OCI-LY7 (cell line): ENCODE measurements around a stretch of chr4.

DNA sequence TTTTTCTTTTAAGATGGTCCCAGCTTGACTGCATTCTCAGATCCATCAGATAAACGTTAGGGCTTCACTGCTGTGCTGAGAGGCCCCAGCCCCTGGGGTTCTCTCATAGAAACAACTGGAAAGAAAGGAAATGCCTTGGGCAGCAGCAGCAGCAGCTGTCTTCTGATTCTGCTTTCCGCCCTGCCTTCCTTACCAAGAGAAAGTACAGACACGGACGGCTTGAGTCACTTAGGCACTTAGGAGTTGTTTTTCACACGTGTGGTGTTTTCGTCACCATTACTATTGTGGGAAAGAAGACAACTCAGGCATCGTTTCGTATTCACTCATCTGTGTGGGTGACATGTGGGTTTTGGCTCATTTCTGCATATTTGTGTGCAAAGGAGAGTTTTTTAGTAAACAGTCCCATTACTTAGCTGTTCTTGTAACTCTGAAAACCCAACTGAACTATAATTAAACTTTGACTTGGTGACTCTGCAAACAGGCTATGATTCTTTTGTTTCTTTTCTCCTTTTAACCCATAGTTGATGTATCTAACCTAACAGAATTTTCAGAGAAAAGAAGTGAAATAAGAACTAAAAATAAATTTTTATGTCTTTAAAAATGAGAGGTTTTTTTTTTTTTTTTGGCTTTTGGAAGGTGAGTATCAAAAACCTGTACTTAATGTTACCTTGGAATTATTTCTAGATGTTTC, 172.1 kb downstream of the PTTG2 start:
- PRO-cap = no peak
- RAMPAGE, long total RNA = no peak

- PRO-cap = no peak
- RAMPAGE, long total RNA = no peak
These were observed 180.5 kb downstream of the PTTG2 start for GRCh38 chr4:38140488-38141294.

DNA sequence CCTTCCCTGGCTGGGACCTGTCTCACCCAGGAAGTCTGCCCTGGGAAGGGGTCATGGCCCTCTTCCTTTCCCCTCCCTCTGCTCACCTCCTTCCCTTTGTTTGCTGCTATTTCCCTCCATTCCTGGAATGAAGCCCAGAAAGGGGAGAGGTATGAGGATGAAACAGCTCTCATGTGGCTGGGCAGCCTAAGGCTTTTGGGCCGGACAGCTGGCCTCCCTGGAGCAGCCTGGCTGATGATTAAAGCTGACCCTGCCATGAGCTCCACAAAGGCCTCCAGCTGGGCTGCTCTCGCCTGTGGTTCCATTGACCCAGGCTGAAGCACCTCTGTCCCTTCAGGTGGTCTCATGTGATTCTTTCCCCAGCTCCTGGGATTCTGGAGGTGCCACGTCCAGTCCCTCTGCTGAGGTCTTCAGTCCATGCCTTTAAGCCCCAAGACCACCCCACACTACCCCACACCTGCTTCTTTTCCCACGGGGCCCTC, 202.1 kb downstream of the PTTG2 start:
- PRO-cap = no peak
- RAMPAGE, long total RNA = no peak

- PRO-cap = no peak
- RAMPAGE, long total RNA = no peak
These were observed 228.5 kb downstream of the PTTG2 start for GRCh38 chr4:38188474-38189293.

GRCh38 chr4:38266688-38266887, 306.4 kb downstream of the PTTG2 start:
- PRO-cap = no peak
- RAMPAGE, long total RNA = no peak

DNA sequence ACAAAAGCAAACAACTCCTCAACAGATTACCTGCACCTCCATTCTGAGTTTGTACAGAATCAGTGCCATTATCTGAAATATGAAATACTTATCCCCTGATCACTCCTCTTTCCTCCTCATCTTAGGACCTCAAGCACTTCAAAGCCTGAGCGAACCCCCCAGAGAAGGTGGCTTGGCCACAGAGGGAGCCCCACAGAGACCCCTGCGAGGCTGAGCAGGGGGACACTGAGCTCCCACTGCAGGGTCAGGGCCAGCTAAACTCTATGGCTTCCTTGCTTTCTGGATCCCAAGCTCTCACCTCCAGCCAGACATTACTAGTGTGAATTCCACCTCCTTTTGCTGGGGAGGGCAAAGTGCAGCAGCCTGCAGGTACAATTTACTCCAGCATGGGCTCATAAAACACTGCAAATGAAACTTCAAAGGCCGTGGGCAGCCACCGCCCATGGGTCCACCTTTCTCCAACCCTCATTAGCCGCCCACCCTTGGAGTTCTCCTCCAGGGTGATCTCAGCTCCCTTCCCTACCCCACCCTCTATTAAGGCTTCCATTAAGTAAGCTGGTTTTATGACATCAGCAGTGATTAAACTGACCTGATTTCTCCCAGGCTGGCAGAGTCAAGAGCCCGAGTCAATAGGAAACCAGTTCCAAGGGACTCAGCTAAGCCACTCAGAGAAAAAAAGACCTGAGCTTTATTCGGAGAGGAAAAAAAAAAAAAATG, 319.3 kb downstream of the PTTG2 start:
- PRO-cap = no peak
- RAMPAGE, long total RNA = no peak

- PRO-cap = no peak
- RAMPAGE, long total RNA = no peak
These were observed 350.4 kb downstream of the PTTG2 start for GRCh38 chr4:38310610-38310967.

- PRO-cap = no peak
- RAMPAGE, long total RNA = no peak
These were observed 38.5 kb upstream of the KLF3 start for GRCh38 chr4:38625474-38625937.

DNA sequence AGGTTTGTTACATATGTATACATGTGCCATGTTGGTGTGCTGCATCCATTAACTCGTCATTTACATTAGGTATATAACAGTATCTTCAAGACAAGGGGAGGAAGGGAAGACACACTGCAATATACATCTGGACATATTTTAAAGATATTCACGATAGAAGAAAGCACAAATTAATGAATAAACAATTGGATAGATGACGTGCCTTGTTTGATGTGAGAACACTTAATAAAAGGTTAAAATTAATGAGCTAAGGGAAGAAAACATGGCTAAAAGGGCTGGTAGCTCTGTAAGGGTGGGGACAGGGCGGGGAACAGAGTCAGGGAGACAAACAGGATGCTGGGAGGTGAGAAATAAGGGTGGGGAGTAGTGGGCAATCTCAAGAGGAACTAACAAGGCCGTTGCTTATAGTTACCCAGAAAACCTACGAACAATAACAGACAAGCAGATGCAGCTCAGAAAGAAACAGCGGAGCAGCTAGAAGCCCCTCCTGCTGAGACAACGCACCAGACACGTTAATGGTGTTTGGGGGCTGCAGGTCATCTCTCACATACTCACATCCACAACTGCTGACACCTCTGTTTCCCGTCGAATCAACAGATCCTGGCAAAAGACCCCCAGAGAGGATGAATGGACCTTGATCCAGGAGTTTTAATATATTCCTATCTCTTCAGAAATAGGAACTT, 9.8 kb upstream of the KLF3 start:
- PRO-cap = no peak
- RAMPAGE, long total RNA = no peak

DNA sequence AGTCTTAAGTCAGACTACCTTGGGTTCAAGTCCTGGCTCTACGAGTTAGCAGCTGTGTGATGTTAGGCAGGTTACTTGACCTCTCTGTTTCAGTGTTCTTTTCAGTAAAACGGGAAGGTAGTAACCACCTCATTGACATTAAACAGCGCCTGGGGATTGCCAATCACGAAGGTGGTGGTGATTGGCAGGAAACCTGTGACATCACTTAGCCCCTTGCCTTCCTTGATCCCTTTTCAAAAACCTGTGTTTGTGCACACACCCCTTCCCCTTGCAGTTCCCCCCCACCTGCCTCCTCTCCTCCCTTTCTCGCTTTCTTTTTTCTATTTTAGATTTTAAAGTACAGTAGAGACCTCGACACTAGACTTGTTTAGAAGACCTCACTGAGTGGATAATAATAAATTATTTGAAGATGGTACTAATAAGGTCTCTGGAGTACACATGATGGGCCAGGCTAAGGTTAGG, 7.7 kb downstream of the KLF3 start:
- PRO-cap = no peak
- RAMPAGE, long total RNA = no peak

- PRO-cap = no peak
- RAMPAGE, long total RNA = no peak
These were observed 13.5 kb downstream of the KLF3 start for GRCh38 chr4:38677505-38677906.

DNA sequence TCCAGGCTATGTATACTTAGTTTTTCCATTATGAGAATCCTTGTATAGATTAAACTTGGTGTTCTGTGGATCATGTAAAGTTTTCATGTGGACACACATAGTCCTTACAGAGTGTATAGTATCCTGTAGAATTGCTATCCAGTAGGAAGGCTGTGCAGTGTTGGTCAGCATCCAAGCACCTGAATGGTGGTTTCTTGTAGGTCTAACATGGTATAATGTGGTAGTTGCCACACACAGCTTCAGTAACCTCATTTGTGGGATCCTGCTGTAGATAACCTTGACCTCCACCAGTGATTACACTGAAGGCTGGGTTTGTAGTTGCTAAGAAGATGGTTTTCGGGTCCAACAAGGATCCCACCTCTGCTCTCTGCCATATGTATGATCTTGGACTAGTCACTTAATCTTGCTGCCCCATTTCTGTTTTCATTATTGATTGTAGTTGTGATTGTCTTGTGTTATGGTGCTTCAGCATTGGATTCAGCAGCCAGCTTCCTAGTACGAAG, 26.2 kb downstream of the KLF3 start:
- PRO-cap = no peak
- RAMPAGE, long total RNA = no peak

- PRO-cap = no peak
- RAMPAGE, long total RNA = no peak
These were observed 34.6 kb downstream of the KLF3 start for GRCh38 chr4:38698431-38699133.

- PRO-cap = no peak
- RAMPAGE, long total RNA = no peak
These were observed 38.9 kb downstream of the TLR10 start for GRCh38 chr4:38743772-38744365.

GRCh38 chr4:38816267-38817047, 11.9 kb upstream of the TLR1 start:
- PRO-cap = bidirectional peak, plus-strand start at chr4:38816727, minus-strand start at chr4:38816534
- RAMPAGE, long total RNA = no peak

GRCh38 chr4:38868225-38869176, 895 bp downstream of the FAM114A1 start:
- PRO-cap = no peak
- RAMPAGE, long total RNA = no peak

DNA sequence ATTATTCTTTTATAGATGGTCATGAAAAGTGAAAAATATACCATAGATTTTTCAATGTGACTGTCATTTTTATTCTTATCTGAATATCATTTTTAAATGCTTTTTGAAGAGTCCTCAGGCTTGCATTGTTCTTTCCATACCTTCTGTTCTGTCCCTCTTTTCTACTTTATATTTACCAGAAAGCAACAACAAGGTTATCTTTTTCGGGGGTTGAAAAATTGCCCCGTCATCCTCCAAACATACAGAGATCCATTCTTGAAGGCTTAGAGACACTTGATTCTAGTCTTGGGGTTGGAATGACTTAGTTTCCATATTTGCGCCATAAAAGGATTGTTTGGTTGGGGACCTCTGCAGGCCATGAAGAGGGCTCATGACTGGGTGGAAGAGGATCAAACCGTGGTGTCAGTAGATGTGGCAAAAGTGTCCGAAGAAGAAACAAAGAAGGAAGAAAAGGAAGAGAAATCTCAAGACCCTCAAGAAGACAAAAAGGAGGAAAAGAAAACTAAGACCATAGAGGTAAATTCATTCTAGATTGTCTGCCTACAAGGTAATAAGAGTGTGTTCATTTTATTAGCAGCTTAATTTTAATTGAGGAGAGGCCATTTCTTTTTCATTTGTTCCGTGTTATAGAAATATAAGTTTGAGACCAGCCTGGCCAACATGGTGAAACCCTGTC, 63.6 kb downstream of the FAM114A1 start:
- PRO-cap = no peak
- RAMPAGE, long total RNA = no peak

DNA sequence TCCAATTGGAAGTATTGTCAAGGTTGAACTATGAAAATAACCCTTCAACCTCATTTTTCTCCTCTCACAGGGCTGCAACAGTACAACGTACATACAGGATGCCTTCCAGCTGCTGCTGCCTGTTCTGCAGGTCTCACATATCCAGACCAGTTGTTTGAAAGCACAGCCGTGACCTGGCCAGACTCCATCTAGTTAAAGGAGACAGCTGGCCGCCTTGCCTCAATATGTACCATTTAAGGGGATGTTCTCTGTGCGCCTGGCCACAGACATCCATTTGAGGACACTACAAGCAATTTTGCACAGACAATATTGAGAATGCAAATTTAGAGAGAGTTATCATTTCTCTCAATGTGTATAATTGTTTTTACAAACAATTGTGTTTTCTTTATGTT, 75.8 kb downstream of the FAM114A1 start:
- PRO-cap = no peak
- RAMPAGE, long total RNA = no peak

- PRO-cap = no peak
- RAMPAGE, long total RNA = no peak
These were observed 82.0 kb downstream of the TMEM156 start for GRCh38 chr4:38950243-38950500.

DNA sequence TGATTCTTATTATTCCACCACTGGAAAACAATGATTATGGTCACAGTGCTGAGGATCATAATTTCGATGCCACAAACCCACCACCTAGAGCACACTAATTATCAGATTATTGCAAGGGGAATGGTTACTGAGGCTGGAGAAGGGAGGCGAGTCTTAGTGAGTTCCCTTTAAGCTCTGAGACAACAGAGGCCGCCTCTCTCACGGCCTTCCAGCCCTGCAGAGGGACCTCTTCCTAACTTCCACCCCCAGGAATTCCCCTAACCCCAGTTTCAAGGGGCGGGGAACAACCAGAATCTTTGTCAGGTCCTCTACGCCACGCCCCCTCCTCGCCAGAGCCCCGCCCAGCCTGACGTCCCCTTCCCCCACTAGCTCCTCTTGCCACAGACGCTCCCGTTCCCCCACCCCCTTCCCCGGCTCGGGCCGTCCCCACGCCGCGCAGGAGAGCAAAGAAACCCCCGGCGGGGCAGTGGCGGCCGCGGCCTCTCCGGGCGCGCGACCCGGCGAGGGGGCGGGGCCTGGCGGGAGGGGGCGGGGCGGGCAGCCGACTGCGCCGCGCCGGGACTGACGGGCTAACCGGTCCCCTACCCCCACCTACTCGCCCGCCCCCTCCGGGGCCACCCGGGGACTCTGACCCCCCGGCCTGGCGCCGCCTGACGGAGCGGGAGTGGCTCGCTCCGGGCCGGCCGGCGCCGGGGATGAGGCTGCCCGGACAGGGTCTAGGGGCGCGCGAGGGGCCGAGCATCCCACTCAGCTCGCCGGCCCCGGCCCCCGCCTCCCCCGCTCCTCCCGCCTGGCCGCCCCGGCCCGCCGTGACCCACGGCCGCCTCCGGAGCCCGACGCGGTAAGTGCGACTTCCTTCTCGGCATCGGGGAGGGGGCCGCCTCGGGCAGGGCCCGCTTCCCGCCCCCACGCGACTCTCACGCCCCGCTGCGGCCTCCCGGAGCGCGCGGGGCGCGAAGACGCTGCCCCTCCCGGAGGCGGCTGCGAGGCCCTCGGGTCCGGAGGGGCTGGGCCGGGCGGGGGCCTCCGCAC, 12.4 kb upstream of the TMEM156 start:
- PRO-cap = bidirectional peak, plus-strand start at position 401 of the sequence, minus-strand start at position 234 of the sequence; bidirectional peak, plus-strand start at position 653 of the sequence, minus-strand start at position 487 of the sequence; bidirectional peak, plus-strand start at position 865 of the sequence, minus-strand start at position 847 of the sequence; bidirectional peak, plus-strand start at position 947 of the sequence, minus-strand start at position 918 of the sequence
- RAMPAGE, long total RNA = no peak